Upper lobe of left lung (tissue), 5 donors: ENCODE measurements around the genes CTDSP2, LRIG3, SLC16A7, RXYLT1 and SRGAP1.

GRCh38 chr12:57842421-57843066 lies 4.0 kb downstream of the CTDSP2 start:
- PRO-cap, 2 experiments: no peak in any of the 2 experiments
- RAMPAGE, long total RNA, 4 experiments: no peak in any of the 4 experiments

GRCh38 chr12:57846332-57847102 lies at the start of gene CTDSP2:
TSS of gene CTDSP2 (minus strand) at chr12:57846729.
- PRO-cap, 2 experiments: peak in 2 of 2 experiments; most common plus-strand start chr12:57846783 (in 1); most common minus-strand start chr12:57846693 (in 2)
- RAMPAGE, long total RNA, 4 experiments: start-site peak on the minus strand in 3 of 4 experiments, at chr12:57846378-57846963 at its widest, 18 to 156 reads per replicate

GRCh38 chr12:57893199-57893670 lies 46.7 kb upstream of the CTDSP2 start:
- PRO-cap, 2 experiments: no peak in any of the 2 experiments
- RAMPAGE, long total RNA, 4 experiments: no peak in any of the 4 experiments

DNA sequence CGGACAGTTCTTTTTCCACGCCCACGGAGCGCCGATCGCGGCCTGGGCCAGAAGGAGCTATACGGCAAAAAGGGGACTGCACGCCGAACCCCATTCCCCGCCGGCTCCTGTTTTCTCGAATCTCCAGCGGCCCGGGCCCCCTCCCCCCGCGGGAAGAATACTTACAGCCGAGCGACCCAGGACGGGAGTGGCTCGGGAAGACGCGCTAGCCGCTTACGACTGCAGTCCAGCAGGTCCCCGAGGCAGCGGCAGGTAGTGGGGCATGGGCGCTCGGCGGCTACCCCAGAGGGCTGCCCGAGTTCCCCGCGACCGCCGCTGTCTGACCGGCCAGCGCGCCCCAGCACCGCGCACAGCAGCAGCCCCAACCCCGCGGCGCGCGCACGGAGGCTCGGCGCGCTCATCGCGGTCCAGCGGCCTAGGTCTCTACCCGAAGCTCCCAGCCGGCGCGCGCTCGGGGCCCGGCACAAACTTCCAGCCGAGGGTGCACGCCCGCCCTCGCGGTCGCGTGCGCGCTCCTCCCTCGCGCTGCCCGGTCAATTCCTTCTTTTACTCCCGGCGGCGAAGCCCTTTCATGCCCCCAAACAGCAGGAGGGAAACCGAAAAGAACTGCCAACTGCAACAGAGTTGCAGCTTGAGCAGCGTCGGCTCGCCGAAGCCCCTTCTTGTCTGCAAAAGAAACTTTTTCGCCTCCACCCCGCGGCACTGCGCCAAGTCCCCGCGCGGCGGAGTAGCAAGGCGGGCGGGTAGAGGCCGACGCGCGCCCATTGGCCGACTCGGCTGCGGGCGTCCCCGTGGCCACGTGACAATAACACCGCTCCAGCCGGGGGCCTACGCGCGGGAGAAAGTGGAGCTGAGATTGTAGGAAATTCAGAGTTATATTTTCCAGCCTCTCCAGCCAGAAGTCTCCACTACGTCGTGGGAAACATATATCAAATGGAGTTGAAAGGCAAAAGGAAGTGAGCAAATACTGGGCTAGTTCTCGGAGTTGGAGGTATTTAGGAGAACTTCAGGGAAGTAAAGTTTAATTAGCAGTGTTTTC lies at the start of gene LRIG3:
LRIG3 (minus strand) TSS at position 670 of the 1,039 bp plus-strand sequence.
- PRO-cap, 2 experiments: peak in 2 of 2 experiments; most common plus-strand start position 224 of the sequence (in 1); most common minus-strand start position 425 of the sequence (in 2)
- RAMPAGE, long total RNA, 4 experiments: start-site peak on the plus strand in 1 of 4 experiments, centred at position 817 of the sequence, 13 reads per replicate; start-site peak on the minus strand in 3 of 4 experiments, centred at positions 354 to 669 of the sequence, 20 to 98 reads per replicate

DNA sequence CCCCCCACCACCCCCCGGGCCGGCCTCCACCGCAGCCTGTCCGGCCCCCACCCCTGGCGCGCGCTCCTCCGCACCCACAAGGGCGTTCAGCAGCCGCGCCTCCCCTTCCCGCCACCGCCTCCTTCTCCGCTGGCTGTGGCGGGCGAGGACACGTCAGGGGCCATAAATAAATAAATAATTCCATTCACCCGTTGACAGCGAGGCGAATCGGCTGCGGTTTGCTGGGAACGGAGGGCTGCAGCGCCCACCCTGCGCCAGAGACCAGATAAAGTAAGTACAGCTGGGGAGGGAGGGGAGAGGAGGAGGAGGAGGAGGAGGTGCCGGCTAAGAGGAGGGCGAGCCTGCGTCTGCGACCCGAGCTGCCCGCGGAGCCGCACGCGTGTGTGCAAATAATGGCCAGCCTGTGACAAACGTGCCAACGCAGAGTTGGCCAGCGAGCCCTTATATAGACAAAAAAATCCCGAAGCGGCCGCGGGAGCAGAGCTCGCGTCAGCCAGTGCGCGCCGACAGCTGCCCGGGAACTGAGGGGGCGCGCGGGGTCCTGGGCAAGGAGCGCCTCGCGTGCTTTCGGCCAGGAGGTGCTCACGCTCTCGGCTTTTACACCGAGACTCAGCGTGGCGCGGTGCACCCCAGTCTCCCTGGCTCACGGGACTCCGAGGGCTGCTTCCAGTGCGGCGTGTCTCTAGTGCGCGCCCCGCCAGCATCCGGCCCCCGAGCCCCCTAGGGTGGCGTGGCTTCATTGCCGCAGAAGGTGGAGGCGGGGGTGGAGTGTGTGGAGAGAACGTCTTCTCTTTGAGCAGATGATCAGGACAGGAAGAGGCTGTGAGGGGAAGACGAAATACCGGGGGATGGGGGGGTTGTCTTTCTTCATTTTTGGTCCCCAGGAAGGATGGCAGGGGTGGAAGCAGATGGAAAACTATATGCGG lies at the start of gene SLC16A7:
SLC16A7 (plus strand) TSS at position 63 of the 926 bp plus-strand sequence.
- PRO-cap, 2 experiments: peak in 2 of 2 experiments; most common plus-strand start position 191 of the sequence (in 1); most common minus-strand start position 523 of the sequence (in 1)
- RAMPAGE, long total RNA, 4 experiments: start-site peak on the plus strand in 4 of 4 experiments, centred at positions 63 to 200 of the sequence, 14 to 108 reads per replicate

GRCh38 chr12:59736917-59737219 lies 141.0 kb downstream of the SLC16A7 start:
- PRO-cap, 2 experiments: no peak in any of the 2 experiments
- RAMPAGE, long total RNA, 4 experiments: no peak in any of the 4 experiments

DNA sequence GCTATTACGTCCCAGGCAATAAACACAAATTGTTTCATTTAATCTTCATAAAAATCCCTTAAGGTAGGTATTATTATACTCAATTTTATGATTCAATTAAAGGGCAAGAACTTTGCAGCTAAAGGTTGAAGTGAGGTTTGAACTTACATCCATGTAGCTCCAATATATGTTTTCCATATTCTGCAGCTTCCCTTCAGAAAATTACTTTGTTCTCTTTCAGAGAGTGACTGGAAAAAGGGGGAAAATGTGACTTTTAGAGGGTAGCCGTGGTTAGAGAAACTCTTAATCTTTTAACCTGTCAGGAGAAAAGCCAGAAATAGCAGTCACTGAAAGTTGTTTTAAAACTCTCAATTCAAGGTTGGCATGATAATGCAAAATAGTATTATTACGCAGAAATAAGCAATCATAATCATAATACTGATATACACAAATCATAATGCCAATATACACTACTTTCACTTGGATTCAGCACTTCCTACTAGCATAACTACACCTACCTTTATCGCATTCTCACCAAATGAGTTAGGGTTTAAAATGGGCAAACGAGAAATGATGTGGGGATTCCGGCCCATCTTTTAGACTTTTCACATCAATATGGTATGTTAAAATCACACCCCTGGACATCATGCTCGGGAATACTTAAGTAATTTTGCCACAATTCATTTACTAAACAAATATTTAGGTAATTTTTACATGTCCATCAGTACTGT lies 1.4 kb upstream of the USP15 start:
- PRO-cap, 2 experiments: no peak in any of the 2 experiments
- RAMPAGE, long total RNA, 4 experiments: no peak in any of the 4 experiments

- PRO-cap, 2 experiments: peak in 1 of 2 experiments; most common plus-strand start chr12:62934106 (in 1); most common minus-strand start chr12:62934075 (in 1)
- RAMPAGE, long total RNA, 4 experiments: no peak in any of the 4 experiments
These were observed 1.1 kb downstream of the PPM1H start for GRCh38 chr12:62933822-62934222.

GRCh38 chr12:63779506-63780632 lies at the start of gene RXYLT1:
TSS of gene RXYLT1 (plus strand) at chr12:63779909.
- PRO-cap, 2 experiments: peak in 2 of 2 experiments; most common plus-strand start chr12:63779827 (in 1); most common minus-strand start chr12:63779766 (in 1)
- RAMPAGE, long total RNA, 4 experiments: start-site peak on the plus strand in 3 of 4 experiments, at chr12:63779801-63780157 at its widest, 6 to 84 reads per replicate

GRCh38 chr12:63808803-63809148 lies 29.1 kb downstream of the RXYLT1 start:
- PRO-cap, 2 experiments: no peak in any of the 2 experiments
- RAMPAGE, long total RNA, 4 experiments: no peak in any of the 4 experiments

- PRO-cap, 2 experiments: peak in 2 of 2 experiments; most common plus-strand start chr12:63844594 (in 2); most common minus-strand start chr12:63844471 (in 1)
- RAMPAGE, long total RNA, 4 experiments: start-site peak on the plus strand in 1 of 4 experiments, at chr12:63844673-63844752 at its widest, 18 reads per replicate
These were observed at the start of gene SRGAP1 for GRCh38 chr12:63844200-63844948. TSS of gene SRGAP1 (plus strand) at chr12:63844700.

- PRO-cap, 2 experiments: no peak in any of the 2 experiments
- RAMPAGE, long total RNA, 4 experiments: no peak in any of the 4 experiments
These were observed 797 bp downstream of the SRGAP1 start for GRCh38 chr12:63845404-63845590.

GRCh38 chr12:64181250-64182364 lies 40.5 kb downstream of the KICS2 start:
- PRO-cap, 2 experiments: no peak in any of the 2 experiments
- RAMPAGE, long total RNA, 4 experiments: no peak in any of the 4 experiments

DNA sequence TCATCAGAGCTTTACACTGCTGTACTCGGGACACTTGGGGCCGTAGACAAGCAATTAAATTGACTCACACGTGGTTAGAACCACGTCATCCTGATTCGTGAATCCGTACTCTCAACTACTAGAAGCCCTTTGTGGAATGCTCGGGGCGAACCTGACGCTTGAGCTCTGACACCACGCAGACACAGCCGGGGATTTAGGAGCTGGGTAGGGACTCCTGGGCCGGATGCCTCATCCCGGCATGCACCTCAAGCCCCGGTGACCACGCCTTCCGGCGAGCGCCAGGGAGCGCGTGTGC lies 231 bp upstream of the XPOT start:
- PRO-cap, 2 experiments: peak in 2 of 2 experiments; most common minus-strand start position 181 of the sequence (in 1)
- RAMPAGE, long total RNA, 4 experiments: no peak in any of the 4 experiments

- PRO-cap, 2 experiments: no peak in any of the 2 experiments
- RAMPAGE, long total RNA, 4 experiments: no peak in any of the 4 experiments
These were observed 67.2 kb upstream of the RASSF3 start for GRCh38 chr12:64543115-64543526.

GRCh38 chr12:64583684-64584361 lies 26.5 kb upstream of the RASSF3 start:
- PRO-cap, 2 experiments: no peak in any of the 2 experiments
- RAMPAGE, long total RNA, 4 experiments: no peak in any of the 4 experiments

DNA sequence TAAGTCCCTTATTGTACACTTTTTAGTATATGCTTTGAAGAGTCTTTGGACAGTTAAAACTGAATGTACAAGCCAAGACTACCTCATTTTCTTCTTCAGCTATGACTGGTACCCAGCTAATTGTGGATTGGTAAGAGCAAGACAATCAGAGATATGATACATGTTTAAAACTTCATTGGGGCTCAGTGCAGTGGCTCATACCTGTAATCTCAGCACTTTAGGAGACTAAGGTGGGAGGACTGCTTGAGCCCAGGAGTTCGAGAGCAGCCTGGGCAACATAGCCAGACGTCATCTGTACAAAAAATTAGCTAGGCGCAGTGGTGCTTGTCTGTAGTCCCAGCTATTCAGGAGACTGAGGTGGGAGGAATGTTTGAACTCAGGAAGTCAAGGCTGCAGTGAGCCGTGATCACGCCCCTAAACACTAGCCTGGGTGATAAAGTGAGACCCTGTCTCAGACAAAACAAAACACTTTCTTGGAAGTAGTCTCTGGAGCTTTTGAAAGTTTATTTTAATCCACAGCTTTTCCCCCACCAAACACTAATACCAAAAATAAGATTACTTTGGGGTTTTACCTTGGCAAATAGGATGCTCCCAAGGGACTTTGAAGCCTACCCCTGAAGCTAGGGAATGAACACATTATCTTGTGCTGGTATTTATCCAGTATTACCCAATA lies 71.4 kb downstream of the RASSF3 start:
- PRO-cap, 2 experiments: no peak in any of the 2 experiments
- RAMPAGE, long total RNA, 4 experiments: no peak in any of the 4 experiments

- PRO-cap, 2 experiments: no peak in any of the 2 experiments
- RAMPAGE, long total RNA, 4 experiments: no peak in any of the 4 experiments
These were observed 71.0 kb downstream of the GNS start for GRCh38 chr12:64687967-64688881.

GRCh38 chr12:65169854-65170786 lies 737 bp downstream of the LEMD3 start:
- PRO-cap, 2 experiments: peak in 2 of 2 experiments; most common plus-strand start chr12:65170523 (in 2); most common minus-strand start chr12:65170493 (in 2)
- RAMPAGE, long total RNA, 4 experiments: start-site peak on the plus strand in 1 of 4 experiments, at chr12:65169898-65169935 at its widest, 23 reads per replicate

GRCh38 chr12:65181754-65182047 lies 12.3 kb downstream of the LEMD3 start:
- PRO-cap, 2 experiments: no peak in any of the 2 experiments
- RAMPAGE, long total RNA, 4 experiments: no peak in any of the 4 experiments